ENCODE measurements around the gene NTRK3.

GRCh38 chr15:85107448-85108070 is 125.9 kb downstream of the PDE8A start:
- PRO-cap = no peak

DNA sequence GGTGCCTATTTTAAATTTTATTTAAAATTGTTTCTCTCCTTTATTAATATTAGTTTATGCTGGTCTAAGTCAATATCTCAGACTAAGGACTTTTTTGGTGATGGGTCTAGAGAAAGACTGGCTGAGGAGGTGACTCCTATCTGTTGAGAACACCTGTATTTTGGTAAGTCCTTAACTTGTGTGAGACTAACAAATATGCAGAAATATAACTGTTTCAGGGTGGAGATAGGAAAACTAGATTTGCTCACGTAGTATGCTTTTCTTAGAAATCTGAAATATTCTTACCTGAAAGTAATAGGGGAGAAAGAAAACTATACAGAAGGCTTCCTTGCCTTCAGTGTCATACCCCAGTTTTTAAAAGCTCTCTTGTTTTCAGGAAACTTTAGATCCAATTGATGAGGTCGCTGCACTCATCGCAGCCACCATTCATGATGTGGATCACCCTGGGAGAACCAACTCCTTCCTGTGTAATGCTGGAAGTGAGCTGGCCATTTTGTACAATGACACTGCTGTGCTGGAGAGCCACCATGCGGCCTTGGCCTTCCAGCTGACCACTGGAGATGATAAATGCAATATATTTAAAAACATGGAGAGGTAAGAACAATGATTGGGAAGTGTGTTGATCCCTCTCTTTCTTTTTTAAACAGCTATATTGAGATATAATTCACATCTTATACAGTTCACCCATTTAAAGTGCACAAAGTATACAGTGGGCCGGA is 138.9 kb downstream of the PDE8A start:
- PRO-cap = no peak

- PRO-cap = no peak
These were observed 43.0 kb upstream of the AKAP13 start for GRCh38 chr15:85337188-85337971.

DNA sequence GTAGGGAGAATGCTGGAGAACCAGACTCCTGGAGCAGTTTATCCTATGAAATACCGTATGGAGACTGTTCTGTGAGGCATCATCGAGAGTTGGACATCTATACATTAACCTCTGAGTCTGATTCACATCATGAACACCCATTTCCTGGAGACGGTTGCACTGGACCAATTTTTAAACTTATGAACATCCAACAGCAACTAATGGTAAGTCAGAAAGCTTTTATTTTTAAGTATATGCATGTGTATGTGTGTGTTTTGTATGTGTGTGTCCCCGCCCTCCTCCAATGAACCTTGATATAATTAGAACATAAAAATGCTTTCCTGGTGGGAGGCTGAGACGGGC is 194.7 kb downstream of the AKAP13 start:
- PRO-cap = no peak

DNA sequence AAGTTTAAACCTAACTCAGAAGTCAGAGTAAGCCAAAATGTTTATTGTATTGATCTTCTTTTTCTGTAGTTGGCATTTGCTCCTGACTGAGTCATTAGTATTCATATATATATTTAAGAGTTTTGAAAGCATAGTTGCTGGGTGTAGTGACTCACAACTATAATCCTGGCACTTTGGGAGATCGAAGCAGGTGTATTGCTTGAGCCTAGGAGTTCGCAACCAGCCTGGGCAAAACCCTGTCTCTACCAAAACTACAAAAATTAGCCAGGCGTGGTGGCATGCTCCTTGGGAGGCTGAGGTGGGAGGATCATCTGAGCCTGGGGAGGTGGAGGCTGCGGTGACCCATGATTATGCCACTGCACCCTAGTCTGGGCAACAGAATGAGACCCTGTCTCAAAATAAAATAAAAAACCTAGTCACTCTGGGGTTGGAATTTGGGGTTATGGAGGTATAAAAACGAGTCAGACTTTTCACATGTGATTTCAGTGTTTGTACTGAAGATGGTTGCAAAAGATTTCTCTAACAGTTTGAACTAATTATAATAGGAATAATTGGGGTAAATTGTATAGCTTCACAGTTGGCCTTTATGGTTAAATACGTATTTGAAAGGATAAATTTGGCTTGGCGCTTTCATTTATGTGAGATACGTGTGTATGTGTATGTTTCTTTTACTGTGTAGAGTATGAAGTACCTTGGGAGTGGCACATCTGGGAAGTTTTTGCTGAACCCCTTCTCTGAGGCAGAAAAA is 198.4 kb downstream of the KLHL25 start:
- PRO-cap = no peak

- PRO-cap = unidirectional peak, minus-strand start at chr15:85620782
These were observed 174.0 kb downstream of the KLHL25 start for GRCh38 chr15:85620656-85621104.

DNA sequence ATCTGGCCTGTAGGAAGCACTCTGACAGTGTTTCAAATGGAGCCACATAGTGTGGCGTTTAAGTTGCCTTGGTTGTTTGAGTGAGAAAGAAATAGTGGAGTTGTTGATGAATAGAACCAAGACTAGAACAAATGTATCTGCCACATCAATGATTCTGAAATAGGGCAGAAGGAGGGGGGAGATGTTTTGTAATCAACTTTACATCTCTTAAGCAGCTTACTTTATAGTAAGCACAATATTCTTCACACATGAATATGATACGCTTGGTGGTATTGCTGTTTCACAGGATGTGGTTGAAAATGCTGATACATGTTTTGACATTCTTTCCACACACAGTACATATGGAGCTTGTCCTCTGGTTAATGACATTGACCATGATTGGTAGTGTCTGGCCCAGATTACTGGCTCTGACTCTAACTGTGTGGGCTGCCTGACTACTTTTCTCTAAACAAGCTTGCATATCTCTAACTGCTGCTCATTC is 168.9 kb downstream of the KLHL25 start:
- PRO-cap = no peak

DNA sequence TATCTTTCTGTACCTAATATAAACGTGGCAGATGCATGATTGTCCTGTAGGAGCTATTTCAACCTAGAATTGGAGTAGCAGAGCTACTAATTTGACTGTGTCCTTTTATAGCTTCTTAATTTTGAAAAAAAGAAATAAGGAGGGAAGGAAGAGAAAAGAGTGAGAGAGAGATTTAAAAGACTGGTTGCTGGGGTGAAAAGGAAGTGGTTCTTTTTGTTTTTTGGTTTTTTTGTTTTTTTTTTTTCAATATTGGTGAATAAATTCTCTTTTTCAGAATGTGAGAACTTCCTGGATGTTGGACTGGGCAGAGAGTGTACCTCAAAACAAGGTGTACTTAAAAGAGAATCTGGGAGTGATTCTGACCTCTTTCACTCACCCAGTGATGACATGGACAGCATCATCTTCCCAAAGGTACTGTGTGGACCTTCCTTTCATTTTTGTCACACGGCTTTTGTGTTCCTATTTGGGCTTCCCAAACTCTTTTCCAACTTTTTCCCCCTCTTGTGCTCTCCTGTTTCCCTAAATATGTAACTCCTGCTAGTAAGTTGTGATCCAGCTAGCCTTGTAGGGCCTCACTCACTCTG is 149.1 kb downstream of the KLHL25 start:
- PRO-cap = no peak

- PRO-cap = no peak
These were observed 86.4 kb downstream of the KLHL25 start for GRCh38 chr15:85708340-85708616.

DNA sequence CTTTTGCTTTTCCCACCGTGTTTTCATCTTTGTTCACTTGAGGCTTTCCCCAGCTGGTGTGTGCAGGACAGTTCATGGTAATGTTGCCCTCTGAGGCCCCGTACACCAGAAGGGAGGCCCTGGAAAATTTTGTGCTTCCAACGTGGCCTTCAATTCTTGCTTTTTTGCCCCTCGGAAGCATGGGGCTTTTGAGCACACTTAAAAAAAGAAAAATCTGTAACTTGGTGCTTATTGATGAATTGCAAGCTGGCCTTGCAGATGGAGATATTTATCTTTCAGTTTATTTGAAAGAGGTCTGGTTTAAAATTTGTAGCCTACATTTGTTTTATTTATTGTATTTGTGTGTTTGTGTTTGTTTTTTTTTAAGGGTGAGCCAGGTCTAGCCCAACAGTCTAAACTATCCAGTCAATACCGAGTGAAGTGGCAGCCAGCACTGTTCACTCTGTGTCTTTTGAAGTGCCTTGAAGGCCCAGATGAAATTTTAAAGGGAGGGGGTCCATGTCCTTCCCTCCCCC is 48.7 kb downstream of the KLHL25 start:
- PRO-cap = no peak

GRCh38 chr15:85780643-85781047 is 14.1 kb downstream of the KLHL25 start:
- PRO-cap = no peak

- PRO-cap = no peak
These were observed 5.8 kb upstream of the KLHL25 start for GRCh38 chr15:85800506-85800982.

GRCh38 chr15:87477472-87478438 is 778.8 kb downstream of the NTRK3 start:
- PRO-cap = no peak

DNA sequence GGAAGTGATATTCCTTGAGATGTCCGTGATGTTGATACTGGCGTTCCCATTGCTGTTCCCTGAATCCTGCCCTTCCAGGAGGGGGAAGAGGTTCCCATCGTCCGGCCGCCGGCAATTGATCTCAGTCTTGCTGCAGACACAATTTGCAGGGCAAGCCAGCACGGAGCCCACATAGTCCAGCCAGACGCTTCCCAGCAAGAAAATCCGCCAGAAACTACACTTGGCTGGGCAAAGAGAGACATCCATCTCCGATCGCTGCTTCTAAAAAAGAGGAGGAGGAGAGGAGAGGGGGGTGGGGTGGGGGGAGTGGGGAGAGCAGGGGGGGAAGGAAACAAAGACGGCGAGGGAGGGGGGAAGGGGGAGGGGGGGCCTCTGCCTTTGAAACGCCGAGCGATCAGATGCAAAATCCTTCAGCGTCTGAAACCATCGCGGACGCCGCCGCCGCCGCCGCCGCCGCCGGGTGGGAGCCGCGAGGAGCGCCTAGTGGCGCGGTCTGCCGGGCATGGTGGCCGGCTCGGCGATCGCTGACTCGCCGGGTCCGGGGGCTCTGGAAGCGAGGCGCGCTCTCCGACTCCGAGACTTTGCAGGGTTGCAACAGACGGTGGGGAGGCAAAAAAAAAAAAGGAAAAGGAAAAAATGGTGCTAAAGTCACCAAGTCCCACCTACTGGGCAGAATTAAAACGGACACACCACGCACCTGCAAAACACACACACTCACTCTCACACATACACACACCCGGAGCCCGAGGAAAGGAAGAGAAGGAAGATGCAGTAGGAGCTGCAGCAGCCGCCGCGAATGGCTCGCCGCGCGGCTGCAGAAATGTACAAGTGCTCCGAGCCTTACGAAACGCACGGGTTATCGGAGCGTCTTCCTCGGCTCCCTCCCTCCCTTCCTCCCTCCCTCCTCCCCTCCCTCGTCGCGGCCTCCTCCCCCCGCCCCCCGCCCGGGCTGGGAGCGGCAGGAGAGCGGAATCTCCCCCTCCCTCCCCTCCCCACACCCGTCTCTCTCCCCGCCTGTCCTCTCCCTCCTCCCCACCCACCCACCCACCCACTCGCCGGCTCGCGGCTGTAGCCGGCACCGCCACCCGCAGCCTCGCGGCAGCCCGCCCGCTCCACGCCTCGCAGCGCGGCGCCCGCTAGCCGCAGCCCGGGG is at the start of gene NTRK3:
TSS of gene NTRK3 (minus strand) at position 832 of the 1,153 bp plus-strand sequence.
- PRO-cap = unidirectional peak, minus-strand start at position 826 of the sequence

DNA sequence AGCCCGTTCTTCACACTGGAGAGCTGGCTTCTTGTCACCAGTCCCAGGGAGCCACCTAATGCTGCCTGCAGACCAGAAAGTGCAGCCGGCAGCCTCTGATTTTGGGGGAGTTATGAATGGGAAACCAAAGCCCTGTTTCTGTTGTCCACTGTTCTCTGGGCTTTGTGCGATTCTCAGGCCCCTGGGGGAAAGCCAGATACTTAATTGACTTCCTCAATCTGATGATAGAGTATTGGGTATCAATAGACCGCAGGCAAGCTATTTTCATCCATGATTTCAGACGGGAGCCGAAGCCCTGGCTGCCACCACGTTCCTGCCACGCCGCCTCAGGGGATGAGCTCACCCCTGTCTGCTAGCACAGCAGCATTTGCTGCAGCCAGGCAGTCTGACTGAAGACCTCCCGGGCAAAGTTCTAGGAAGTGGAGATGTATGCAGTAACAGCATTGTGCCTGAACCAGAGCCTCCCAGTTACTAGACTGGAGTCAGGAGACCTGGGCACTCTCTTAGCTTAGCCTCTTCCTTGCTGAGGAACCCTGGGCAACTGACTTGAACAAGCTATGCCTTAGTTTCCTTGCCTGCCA is 69.8 kb downstream of the ISG20 start:
- PRO-cap = no peak

- PRO-cap = no peak
These were observed 449 bp upstream of the MFGE8 start for GRCh38 chr15:88913685-88913970.

- PRO-cap = no peak
These were observed 5.7 kb upstream of the MFGE8 start for GRCh38 chr15:88918780-88919333.

DNA sequence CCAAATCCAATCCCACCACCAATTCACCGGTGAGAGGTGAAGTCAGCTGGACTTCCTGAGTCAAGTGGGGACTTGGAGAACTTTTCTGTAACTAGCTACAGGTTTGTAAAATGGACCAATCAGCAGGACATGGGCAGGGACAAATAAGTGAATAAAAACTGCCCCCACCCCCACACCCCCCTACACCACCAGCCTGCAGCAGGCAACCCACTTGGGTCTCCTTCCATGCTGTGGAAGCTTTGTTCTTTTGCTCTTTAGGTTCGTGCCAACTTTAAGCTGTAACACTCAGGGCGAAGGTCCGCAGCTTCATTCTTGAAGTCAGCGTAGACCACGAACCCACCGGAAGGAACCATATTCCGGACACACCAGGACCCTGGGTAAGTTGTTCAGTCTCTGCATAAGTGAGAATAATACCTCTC is 80.8 kb upstream of the MFGE8 start:
- PRO-cap = no peak

- PRO-cap = no peak
These were observed 70.7 kb upstream of the ABHD2 start for GRCh38 chr15:89017288-89018246.

DNA sequence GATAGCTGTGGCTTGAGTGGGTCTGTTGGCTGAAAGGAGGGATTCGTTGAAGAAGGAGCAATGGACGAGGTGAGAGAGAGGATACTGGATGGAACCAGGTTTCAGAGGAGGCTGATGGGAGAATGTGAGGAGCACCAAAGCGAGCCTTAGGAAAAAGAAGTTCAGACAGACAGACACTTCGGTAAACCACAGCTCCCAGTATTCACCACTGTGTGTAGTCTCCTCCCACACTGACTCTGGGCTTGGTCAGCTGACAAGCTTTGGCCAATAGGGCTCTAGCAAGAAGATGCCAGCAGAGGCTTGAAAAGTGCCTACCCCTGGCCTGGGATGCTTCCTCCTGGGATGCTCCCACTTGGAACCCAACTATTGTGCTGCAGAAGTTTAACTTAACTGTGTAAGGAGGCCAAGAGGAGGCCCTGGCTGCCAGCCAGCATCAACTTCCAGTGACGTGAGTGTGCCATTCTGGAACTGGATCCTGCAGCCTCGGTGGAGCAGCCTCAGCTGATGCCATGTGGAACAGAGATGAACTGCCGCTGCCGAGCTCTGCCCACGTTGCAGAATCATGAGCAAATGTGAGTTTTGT is 47.4 kb upstream of the ABHD2 start:
- PRO-cap = no peak